Hair follicle dermal papilla cell (primary cell): ENCODE measurements around the gene IFNG.

DNA sequence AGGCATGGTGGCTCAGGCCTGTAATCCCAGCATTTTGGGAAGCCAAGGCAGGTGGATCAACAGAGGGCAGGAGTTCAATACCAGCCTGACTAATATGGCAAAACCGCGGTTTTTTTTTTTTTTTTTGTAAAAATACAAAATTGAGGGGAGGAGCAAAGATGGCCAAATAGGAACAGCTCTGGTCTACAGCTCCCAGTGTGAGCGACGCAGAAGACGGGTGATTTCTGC lies 100.8 kb downstream of the GRIP1 start:
- CAGE, long polyA plus RNA, result no peak

GRCh38 chr12:66776942-66777340 lies 98.1 kb upstream of the GRIP1 start:
- CAGE, long polyA plus RNA, result no peak

- CAGE, long polyA plus RNA, result no peak
These were observed 53.8 kb downstream of the CAND1 start for GRCh38 chr12:67322761-67323554.

- CAGE, long polyA plus RNA, result no peak
These were observed 100.0 kb downstream of the DYRK2 start for GRCh38 chr12:67748456-67749050.

- CAGE, long polyA plus RNA, result no peak
These were observed at the start of gene IFNG for GRCh38 chr12:68159338-68159966. Gene IFNG, minus strand, starts transcription at chr12:68159740.

DNA sequence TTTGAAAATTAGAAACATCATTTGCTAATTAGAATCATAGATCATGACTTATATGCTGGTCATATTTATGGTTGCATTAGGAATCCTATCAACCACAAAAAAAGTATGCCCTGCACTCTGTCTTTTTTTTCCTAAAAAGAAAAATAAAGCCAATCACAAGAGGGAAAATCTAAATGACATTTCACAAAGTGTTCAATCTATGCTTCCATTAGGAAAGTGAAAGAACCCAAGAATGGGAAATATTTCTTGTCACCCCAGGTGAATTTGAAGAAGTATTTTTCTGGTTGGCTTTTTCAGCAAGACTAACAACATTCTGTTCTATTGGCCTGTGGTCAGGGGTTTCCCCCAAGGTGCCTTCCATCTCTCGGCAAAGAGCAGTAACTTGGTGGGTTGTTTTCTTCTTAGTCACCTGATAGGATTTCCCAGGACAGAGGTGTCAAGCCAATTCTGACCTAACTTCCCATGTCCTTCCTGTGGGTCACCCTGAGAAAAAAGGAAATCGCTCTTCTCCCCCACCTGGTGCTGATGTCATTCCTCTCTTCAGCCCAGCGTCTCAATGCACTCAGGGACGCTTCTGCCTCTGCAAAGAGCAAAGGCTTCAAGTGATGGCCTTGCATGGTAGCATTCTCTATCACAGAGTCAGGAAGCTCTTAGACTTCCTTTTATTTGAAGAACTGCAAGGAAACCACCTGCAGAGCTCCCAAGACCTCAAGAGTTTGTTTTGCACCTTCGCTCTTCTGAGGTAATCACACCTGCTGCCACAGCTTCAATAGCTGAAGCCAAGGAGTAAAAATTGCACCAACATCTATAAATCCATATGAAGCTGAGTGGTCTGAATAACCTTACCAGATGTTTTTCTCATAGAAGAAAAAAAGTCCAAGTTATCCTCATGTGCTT lies 16.1 kb upstream of the IFNG start:
- CAGE, long polyA plus RNA, result no peak

DNA sequence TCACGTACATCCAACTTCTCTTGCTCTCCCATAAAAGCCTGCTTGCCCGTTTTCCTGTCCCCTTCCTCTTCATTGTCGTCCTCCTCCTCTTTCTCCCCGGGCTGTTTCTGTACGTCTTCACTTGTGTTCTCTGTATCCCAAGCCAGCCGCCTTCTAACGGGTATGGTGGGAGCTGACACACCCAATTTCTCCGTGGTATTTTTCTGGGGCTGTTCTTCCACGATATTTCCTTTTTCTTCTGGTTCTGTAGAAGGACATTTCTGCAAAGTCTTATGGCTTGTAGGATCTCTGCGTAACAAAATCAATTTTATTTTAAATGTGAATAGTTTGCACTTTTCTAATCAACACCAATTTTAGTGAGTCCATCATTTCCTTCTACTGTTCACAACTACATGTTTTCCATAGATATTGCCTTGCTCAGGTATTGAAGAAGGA lies 17.2 kb downstream of the MDM1 start:
- CAGE, long polyA plus RNA, result no peak

DNA sequence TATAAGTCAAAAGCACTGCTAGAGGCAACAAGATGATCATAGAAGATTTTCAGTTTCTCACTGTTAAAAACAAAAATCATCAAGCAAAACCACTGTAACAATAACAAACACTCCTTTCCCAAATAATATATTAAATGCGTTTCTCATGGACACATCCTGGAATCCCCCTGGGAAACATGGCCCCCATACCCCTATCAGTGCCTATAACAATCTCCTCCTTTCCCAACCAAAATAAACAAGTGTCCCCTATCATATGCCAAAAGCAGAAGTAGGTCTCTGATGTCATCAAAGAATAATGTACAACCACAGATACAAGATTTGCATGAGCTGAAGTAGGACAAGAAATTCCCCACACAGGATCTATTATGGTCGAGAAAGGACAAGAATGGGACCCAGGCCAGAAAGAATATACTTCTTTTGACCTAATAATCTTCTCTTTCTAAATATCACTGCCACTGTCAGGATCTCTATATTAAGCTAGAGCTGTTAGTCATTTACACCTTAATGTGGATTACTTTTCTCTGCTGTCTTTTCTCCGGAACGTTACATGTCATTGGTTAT lies 27.0 kb upstream of the MDM1 start:
- CAGE, long polyA plus RNA, result no peak

GRCh38 chr12:68368491-68368869 lies 36.3 kb upstream of the MDM1 start:
- CAGE, long polyA plus RNA, result no peak

DNA sequence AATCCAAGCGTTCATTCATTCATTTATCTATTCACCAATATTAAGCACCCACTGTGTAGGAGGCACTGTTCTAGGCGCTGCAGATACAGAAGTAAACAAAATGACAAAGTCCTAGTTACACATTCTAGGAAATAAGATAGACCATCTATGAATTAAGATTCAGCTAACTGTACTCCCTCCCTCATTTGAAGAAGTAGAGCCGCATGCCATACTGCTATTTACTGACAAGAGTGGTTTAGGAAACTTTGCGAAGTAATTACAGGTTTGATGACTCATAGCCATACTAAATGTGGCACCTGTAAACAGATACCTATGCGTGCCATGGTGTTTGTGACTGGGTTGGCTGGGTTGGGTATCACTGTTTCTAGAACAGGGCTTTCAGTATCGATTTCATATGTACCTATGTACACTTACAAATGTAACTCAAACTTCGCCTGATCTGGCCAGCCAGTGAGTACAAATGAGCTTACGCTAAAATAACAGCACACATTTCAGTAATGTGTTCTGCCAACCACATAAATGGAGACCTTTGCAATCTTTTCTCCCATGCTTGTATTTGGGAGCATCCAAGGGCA lies 42.0 kb upstream of the MDM1 start:
- CAGE, long polyA plus RNA, result no peak

- CAGE, long polyA plus RNA, result no peak
These were observed 130.8 kb upstream of the MDM1 start for GRCh38 chr12:68462975-68463313.

DNA sequence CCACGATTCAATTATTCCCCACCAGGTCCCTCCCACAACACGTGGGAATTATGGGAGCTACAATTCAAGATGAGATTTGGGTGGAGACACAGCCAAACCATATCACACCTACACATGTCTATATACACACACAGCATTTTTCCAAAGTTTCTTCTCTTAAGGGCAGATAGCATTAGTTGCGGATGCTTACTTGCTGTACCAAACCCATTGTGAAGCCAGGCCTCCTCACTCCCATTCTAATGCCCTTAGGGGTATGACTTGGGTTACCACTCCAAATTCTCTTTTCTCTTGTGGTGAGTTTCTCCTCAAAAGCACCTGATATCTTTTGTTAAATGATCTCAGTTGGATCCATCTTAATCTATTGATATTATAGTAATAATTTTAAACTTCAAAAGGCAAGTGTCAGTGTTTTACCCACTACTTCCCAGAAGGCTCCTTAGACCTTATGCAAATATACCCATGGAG lies 104.0 kb upstream of the RAP1B start:
- CAGE, long polyA plus RNA, result no peak

- CAGE, long polyA plus RNA, result no peak
These were observed 6.7 kb downstream of the RAP1B start for GRCh38 chr12:68617243-68617990.

DNA sequence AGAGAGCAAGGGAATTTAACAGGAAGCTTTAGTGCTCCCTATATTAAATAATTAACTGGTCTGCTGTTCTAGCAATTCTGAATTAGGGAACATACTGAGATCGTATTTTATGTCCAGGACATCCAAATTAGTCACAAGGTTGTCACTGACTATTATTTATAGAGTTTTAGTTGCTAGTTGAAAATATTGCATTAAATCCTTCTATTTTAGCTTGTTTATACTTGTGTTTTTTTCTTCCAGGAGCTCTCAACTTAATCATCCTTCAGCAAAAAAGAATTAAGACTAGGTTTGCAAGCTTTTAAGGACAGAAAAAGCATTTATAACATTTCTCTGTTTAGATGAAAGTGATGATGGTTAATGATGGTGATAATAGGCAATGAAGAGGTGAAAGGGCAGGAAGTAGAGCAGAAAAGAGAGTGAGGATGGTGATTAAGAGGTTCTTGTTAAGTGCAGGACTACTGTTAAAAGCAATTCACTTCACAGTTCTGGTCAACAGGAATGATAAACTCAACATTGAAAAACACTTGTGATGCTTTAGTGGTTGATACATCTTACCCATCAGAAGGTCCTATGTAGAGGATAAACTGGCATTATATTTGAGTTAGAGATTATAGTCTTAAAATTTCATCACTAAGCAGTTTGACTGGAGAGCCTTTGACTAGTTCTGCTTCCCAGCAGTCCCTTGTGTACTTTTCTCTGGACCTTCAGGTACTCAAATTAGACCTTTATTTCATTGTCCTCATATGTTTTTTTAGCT lies 10.7 kb downstream of the RAP1B start:
- CAGE, long polyA plus RNA, result no peak

DNA sequence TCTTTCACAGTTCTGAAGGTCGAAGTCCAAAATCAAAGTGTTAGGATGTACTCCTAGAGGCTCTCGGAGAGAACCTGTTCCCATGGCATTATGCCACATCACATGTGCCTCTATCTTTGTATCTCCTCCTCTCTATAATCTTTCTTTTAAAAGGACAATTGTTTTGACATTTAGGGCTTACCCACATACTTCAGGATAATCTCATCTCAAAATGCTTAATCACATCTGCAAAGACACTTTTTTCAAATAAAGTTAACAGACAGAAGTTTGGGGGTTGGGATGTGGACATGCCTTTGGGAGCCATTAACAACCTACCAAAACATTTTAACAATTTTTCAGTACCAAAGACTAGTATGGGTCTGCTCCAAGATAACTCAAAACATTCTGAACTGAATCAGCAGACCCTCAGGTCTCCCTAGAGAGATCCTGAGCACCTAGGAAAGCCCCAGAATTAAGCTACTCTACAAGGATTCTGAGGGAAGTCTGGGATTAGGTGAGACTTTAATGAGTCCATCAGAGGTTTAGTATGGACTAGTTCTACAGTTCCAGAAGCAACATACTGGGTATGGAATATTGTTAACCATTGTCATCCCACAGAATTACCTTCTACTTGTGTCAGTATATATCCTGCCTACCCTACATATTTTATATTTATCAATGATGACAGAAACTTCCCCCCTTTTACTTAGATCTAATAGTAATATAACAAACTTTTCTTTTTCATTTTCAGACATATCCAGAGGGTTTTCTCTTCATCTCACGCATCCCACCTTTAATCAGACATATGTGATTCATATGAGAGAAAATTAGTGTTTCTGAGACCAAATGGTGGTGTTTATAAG lies 20.1 kb upstream of the NUP107 start:
- CAGE, long polyA plus RNA, result no peak

GRCh38 chr12:68787133-68787849 lies 20.7 kb upstream of the MDM2 start:
- CAGE, long polyA plus RNA, result no peak

DNA sequence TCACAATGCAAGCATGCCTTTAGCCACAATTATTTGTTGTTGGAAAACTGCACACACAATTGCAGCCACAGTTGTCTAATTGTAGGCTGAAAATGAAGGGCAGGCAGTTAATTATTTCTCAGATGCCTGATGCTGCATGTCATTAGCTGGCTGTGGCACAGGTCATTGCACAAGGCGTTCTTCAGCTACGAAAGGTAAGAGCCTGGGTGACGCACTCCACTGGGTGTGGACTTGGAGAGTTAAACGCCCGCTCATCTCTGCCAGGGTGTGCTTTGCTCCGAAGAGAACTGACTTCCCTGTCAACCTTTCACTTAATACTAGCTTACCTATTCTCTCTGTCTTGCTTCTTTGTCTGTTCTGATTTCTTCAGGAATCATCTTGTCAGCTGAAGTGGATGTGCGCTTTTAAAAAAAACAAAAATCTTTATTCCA lies 91.4 kb upstream of the CPM start:
- CAGE, long polyA plus RNA, result no peak

GRCh38 chr12:69052982-69053632 lies 120.1 kb upstream of the CPM start:
- CAGE, long polyA plus RNA, result no peak

- CAGE, long polyA plus RNA, result no peak
These were observed 1.2 kb downstream of the CPSF6 start for GRCh38 chr12:69240653-69240935.

GRCh38 chr12:69420622-69420999 lies 49.6 kb upstream of the FRS2 start:
- CAGE, long polyA plus RNA, result no peak